Renal cortical epithelial cell (primary cell): ENCODE data around the genes EXOSC3 and SPATA31A3.

- RRBS = no CpG with 5 or more reads among the region's 6 CpGs
These were observed 18.0 kb downstream of the POLR1E start for GRCh38 chr9:37503578-37504259.

DNA sequence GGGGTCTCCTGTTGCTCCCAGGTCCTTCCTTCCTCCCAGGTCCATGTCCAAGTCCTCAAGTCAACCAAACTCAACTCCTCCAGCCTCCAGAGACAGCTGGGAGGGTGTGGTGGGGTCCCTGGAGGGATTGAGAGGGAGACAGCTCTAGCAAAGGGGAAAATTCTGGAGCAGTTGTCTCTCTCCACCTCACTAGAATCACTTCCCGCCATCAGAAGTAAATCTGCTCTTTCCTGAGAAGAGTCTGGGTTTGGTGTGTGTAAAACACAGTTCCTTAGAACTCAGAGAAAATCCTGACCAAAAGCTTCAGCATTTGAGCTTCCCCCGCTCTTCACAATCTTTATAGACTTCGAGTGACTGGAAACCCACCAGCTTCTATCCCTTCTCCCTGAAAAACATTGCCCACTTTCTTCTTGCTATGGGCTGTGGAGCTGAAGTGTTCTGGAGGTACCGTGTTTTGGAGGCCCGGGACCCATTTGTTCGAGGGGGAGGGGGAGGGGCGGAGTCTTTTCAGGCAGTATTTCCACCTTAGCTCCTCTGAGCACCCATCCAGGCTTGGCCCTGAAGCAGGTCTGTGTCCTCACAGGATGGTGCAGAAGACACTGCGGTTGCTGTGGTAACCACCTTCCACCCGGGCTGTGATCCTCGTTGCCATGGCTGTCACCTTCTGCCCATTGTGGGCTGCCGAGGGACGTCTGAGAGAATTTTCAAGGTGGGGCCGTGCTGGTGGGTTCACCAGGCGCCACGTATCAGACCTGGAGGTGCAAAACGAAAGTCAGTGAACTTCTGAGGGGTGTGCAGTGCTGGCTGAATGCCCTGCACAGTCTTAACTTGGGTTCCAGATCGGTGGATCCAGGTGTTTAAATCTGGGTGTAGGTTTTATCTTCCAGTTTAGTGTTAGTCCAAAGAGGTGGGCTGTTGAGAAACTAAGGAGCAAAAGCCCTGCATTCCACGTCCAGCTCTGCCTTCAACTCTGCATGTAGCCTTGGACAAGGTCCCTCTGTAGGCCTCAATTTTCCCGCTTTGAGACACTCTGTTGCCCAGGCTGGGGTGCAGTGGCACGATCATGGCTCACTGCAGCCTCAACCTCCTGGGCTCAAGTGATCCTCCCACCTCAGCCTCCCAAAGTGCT, 26.6 kb downstream of the POLR1E start:
- RRBS = no CpG with 5 or more reads among the region's 20 CpGs

DNA sequence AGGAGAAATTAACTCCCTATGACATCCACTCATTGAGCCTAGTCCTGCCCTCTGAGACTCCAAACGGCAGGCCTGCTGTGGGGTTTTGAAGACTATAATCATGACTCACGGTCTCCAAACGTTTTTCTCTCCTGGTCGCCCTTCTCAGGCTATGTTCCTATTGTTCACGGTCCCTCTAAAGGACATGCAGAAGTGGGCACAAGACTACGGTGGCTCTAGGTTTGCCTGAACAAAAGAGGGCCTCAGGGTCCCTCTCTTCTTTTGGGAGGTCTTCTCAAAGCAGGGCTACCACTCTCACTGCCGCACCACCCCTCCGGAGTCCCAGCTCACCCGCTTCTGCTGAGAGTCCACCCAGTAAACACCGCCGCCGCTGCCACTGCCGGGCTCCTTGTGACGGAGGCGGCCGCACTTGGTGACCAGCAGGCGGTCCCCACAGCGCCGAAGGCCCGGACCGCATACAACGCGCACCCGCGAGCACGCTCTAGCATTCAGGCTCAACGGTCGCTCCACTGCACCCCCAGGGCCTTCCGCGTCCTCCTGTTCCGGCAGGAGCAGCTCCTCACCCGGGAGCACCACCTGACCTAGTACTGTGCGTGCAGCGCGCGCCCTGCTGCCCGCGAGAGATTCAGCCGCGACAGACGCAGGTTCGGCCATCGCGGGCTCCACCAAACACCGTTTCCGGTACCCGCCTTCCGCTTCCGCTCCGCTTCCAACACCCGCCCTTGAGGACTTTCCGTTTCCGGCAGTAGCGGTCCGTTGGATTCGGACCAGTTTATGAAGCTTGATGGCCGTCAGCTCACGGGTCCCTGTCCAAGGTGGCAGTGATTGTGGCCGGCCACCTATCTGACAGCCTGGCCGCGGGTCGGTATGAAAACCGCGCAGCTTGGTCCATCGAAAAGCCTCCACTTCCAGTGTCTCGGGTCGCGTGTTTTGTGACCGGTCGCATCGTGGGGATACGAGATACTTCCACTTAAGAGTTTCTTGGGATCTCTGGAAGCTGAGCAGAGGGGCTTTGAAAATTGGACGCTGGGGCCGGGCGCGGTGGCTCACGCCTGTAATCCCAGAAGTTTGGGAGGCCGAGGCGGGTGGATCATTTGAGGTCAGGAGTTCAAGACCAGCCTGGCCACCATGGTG, at the start of gene EXOSC3:
Gene EXOSC3 (minus strand): TSS at position 674 of the 1,134 bp plus-strand sequence.
- RRBS = 1% methylated on average over 41 of the region's 79 CpGs

GRCh38 chr9:37827963-37828654, 27.5 kb downstream of the DCAF10 start:
- RRBS = no CpG with 5 or more reads among the region's 6 CpGs

- RRBS = no CpG with 5 or more reads among the region's 18 CpGs
These were observed 81.1 kb upstream of the SLC25A51 start for GRCh38 chr9:37984844-37985553.

- RRBS = no CpG with 5 or more reads among the region's 12 CpGs
These were observed 49.8 kb downstream of the SHB start for GRCh38 chr9:38018857-38019978.

DNA sequence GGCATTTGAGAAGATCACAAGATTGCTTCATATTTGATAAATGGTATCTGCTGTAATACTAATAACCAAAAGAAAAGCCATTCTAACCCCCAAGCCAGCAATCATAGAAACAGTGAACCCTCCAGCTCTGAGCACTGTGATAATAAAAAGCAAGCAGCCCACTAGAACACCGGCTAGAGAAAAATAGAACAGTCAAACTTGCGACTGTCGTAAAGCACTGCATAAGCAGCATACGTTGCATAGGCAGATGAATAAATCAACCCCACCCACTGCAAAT, 31.9 kb upstream of the ANKRD18A start:
- RRBS = no CpG with 5 or more reads among the region's 4 CpGs

DNA sequence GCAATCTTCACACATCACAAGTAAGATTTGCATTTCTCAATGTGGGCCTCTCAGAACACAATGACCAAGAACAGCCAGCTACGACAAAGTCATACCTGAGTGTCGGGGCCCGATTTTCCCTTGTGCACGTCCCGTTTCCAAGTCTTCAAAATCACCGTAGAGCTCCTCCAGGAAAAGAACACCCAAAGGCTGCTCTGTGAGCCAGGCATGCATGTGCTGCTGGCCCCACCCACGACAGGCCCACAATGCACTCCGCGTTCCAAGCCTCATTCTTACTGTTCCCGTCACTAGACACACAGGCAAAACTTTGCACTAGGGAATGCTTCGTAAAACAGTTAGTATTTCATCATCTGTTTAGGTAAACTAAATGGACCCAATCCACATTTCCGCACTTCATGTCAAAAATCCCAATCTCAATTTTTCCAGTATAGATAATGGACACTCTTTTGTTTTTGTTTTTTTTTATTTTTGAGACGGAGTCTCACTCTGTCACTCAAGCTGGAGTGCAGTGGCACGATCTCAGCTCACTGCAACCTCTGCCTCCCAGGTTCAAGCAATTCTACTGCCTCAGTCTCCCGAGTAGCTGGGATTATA, 549.5 kb downstream of the FOXD4L6 start:
- RRBS = no CpG with 5 or more reads among the region's 15 CpGs

- RRBS = no CpG with 5 or more reads among the region's 1 CpG
These were observed 532.5 kb downstream of the FOXD4L6 start for GRCh38 chr9:40596013-40596441.

DNA sequence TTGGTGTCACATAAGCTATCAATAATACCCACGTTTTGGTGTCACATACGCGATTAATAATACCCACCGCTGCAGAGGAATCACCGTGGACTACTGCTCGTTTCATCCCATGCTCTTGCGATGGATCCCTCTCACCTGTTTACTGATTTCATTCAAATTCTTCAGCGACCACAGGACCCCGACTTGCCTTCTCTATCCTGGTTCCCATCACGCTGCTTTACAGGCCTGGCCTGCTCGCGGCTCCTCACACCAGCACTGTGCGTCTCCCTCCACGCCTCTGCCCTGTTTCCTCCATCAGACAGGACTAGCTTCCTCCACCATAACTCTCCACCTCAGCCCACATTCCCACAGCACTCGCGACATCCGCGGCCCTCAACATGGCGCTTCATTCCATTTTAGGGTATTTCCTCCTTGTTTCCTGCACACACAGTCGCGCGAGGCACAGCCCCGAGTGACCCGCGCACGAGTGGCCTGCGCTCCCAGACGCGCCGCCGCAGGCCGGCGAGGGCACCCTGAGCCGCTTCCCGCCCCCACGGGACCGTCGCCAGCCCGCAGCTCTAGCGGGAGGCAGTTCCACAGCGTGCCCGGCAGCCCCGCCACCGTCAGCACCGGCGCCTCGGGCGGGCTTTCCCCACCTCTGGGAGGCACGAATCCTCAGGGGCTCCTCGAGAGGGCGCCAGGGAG, 136.8 kb downstream of the FOXD4L6 start:
- RRBS = no CpG with 5 or more reads among the region's 51 CpGs

GRCh38 chr9:40993163-40993613, 135.3 kb downstream of the FOXD4L6 start:
- RRBS = no CpG with 5 or more reads among the region's 6 CpGs

- RRBS = no CpG with 5 or more reads among the region's 35 CpGs
These were observed 169.5 kb upstream of the ZNG1F start for GRCh38 chr9:41358661-41358984.

DNA sequence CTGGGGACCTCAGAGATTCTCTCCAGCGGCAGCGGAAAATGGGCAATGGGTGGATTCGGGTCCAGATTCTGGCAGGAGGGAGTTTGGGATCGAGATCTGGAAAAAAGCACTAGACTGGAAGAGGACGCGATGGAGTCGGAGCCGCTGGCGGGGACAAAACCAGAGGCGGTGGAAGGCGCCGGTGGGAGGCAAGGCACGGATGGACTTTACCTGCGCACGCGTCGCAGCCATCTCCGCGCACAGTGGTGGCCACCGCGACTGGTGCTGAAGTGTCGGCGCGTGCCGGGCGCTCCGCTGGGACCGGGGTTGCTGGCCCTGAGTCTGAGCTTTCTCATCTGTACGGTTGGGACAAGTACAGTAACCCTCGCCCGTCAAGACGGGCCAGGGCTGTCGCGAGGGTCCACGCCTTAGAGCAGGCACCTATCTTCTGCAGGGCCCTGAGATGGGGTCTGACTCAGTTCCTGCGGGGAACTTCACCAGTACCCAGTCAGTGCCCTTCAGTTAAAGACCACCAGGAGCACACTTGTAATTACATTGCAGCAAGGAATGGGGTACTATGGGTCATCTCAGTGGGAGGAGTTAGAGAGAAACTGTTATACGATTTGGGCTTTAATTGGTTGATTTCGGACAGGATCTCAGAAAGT, 385.5 kb downstream of the SPATA31A6 start:
- RRBS = no CpG with 5 or more reads among the region's 38 CpGs

- RRBS = no CpG with 5 or more reads among the region's 2 CpGs
These were observed 1906.0 kb downstream of the FOXD4L5 start for GRCh38 chr9:63378919-63379401.

DNA sequence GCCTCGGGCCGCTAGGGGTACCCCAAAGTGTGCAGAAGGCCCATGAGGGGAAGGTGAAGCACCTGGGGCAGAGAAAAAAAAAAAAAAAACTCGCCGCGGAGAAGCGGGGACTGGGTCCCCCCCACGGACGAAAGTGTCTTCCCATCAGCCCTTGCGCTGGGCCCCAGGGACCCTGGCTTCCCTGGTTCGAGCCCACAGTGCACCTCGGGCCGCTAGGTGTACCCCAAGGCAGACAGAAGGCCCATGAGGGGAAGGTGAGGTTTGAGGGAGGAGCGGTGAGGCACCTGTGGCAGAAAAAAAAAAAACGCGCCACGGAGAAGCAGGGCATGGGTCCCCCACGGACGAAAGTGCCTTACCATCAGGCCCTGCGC, 1577.0 kb downstream of the FOXD4L5 start:
- RRBS = no CpG with 5 or more reads among the region's 19 CpGs

GRCh38 chr9:63708778-63709186, 1576.2 kb downstream of the FOXD4L5 start:
- RRBS = no CpG with 5 or more reads among the region's 24 CpGs

DNA sequence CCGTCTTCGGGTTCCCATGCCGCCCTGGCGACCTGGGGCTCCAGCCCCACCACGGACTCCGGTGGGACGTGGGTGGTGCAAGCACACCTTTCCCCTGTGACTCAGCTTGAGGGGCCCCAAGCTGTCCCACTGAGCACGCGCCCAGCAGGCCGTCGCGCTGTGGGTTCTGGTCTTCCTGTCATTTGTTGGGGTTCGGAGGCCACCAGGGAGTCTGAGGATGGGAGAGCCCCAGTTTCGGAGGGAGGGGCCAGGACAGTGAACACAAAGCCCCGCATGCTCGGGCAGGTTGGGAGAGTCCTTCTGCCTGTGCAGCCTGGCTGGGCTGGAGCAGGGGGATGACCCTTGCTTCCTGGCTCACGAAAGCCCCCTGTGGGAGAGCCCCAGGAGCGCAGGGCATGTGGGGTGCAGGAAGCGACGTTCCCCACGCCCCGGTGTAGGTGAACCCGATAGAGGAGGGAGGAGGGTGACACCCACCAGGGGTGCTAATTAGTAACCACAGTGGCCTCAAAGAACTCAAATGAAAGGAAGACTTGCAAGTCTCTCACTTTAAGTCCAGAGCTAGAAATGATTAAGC, 1466.9 kb downstream of the FOXD4L5 start:
- RRBS = 50% methylated on average over 1 of the region's 23 CpGs

GRCh38 chr9:64368957-64369509, 916.0 kb downstream of the FOXD4L5 start:
- RRBS = no CpG with 5 or more reads among the region's 51 CpGs

DNA sequence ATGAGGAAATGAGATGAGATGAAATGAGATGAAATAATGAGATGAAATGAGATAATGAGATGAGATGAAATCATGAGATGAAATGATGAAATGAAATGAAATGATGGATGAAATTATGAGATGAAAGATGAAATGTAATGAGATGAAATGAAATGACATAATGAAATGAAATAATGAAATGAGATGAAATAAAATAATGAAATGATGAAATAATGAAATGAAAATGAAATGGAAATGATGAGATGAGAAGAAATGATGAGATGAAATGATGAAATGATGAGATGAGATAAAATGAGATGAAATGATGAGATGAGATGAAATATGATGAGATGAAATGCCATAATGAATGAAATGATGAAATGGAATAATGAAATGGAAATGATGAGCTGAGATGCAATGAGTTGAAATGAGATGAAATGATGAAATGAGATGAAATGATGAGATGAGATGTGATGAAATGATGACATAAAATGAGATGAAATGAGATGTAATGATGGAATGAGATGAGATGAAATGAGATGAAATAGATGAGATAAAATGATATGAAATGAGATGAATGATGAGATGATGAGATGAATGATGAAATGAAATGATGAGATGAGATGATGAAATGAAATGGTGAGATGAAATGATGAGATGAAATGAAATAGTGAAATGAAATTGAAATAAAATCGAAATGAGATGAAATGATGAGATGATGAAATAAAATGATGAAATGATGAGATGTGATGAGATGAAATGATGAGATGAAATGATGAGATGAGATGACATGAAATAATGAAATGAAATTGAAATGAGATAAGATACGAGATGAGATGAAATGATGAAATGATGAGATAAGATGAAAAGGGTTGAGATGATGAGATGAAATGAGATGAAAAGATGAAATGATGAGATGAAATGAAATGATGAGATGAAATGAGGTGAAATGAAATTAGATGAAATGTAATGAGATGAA, 77.7 kb downstream of the FOXD4L5 start:
- RRBS = no CpG with 5 or more reads among the region's 2 CpGs

GRCh38 chr9:66992383-66992714, at the start of gene SPATA31A3:
TSS of gene SPATA31A3 (minus strand) at chr9:66992550.
- RRBS = no CpG with 5 or more reads among the region's 7 CpGs